Glomerular endothelial cell (primary cell): Measurements from ENCODE around the genes TESK2, PIK3R3 and TSPAN1.

DNA sequence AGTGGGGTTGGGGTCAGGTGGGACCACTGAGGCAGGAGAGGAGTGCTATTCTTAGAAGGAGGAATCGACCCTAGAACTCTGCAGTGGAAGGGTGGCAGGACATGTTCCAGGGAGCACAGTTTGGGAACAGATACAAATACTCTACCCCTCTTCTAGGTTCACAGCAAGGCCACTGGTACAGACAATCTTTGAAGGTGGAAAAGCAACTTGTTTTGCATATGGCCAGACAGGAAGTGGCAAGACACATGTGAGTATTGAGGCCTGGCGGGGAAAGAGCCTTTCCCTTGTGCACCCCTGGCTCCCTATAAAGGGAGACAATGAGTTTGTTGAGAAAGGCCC lies 17.7 kb downstream of the KIF2C start:
- RAMPAGE, long total RNA, result no peak

DNA sequence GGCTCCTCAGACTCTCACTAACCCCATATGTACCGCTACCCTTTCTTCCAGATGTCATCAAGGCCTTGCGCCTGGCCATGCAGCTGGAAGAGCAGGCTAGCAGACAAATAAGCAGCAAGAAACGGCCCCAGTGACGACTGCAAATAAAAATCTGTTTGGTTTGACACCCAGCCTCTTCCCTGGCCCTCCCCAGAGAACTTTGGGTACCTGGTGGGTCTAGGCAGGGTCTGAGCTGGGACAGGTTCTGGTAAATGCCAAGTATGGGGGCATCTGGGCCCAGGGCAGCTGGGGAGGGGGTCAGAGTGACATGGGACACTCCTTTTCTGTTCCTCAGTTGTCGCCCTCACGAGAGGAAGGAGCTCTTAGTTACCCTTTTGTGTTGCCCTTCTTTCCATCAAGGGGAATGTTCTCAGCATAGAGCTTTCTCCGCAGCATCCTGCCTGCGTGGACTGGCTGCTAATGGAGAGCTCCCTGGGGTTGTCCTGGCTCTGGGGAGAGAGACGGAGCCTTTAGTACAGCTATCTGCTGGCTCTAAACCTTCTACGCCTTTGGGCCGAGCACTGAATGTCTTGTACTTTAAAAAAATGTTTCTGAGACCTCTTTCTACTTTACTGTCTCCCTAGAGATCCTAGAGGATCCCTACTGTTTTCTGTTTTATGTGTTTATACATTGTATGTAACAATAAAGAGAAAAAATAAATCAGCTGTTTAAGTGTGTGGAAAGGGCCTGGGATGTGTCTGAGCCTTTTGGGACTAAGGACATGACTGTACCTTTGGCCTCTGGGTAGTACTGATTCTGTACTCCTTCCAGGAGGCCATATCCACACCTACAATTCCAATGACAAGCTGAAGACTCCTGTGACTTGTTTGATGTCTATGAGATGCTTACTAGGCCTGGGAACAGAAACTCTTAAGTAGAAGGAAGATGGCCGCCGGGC lies 8.0 kb upstream of the RPS8 start:
- RAMPAGE, long total RNA, result no peak

DNA sequence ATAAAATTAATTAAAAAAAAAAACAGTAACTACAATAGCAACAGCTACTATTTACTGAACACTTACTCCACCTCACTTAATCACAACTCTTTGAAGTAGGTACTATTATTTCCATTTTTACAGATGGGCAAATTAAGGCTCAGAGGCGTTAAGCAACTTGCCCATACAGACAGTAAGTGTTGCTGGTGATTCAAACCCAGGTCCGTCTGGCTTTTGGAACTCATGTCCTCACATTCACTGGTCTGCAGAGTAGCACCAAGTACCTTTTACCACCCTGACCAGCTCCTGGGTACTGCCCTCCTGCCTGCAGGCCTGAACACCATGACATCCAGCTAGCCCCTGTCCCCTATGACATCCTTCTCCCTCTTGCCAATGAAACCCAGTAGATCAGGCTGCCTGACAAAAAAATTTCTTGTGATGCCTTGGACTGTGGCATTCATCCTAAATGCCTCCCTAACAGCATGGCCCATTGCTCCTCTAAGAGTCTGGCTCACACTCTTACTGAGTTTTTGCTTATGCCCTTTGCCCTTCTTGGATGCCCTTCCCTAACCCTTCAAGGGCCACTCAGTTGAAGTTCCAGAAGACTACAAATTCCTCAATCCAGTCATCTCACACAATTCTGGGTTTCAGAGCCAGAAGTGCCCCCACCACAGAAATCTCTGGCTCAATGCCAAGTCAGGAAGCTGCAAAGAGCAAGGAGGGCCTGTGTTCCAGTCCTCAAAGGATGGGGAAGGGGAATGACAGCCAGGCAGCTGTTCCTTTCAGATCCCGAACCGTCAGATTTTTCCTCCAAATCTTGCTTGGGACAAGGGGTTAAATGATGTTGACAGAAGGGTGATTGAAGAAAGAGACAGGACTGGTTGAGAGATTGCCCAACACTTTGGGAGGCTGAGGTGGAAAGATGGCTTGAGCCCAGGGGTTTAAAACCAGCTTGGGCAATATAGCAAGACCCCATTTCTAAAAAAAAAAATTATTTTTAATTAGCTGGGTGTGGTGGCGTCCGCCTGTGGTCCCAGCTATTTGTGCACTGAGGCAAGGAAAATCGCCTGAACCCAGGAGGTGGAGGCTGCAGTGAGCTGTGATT lies 1.0 kb upstream of the HPDL start:
- RAMPAGE, long total RNA, result no peak

DNA sequence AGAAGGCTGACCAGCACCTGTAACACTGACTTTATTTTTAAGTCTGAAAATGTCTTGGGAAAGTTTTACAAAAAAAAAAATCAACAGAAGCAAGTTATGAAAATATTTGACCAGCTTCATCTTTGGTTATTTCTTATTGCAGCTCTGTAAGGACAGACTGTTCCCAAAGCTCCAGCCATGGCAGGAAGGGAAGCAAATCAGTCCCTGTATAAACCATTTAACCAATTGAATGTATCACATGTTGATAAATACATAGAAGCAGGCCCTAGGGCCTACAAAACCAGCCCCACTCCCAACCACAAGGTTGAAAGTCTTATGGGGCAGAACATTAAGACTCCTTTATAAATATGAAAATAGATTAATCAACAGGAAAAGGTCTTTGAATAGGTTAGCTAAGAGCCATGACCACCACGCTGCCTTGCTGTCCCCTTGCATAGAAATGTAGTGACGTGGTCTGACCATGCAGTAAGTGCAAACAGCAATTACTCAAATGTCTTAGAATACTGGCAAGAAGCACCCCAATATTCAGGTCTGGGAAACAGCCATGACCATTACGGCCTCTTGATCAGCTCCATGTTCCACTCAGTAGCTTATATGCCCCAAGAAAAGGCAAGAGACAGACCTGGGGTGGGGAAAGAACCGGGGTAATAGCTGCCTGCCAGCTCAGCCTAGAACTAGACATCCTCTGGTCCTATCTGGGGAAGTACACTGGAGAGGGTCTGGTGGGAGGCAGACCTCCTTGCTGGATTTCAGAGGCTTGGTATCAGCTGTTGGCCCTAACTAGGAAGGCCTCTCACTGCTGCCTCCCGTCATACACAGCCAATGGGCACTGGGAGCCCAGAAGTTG lies 4.1 kb downstream of the TOE1 start:
- RAMPAGE, long total RNA, result no peak

GRCh38 chr1:45490616-45491725 lies at the start of gene TESK2:
Gene TESK2, minus strand, starts transcription at chr1:45491163.
- RAMPAGE, long total RNA, result start-site peak on the minus strand at chr1:45491156-45491192, 9 and 29 reads in 2 replicates

DNA sequence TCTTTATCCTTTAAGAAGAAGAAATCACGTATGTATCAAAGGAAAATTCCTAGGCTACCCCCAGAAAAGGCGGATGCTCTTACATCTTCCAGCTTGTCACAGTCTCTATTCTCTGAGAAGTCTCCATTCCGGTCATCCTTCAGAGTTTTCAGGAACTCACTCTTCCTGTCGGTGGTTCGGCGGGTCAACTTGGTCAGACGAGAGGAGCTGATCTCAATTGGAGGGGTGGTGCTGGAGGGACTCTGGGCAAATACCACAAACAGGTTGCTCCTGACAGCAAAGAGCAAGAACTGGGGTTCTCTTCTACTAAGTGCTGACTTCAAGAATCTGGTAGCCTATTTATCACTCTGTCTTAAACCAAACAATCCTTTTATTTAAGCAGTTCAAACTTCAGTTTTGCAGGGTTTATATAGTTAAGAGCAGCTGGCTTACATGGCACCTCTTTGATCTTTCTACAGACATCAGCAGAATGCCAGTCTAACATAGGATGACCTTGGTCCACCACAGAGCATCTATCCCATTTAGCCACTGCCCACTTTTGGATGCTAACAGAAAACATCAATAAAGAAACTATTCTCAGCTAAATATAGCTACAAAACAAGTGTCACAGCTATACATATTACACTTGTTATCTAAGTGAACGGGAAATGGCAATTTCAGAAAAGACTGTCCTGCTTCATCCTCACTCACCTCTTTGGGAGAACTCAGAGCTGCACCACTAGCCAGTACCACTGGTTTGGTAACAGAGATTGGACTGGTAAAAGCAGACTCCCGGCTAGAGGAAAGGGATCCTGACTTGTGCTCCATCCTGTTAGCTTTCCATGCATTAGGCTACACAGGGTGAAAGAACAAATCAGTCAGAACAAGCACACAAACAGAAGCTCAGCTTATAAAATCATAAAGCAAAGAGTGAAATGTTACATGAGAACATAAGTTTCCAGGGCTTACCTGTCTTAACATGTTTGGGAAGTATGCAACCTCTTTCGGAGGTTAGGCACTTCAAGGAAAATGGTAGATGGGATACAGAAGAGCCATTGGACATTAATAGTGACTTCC lies 9.9 kb upstream of the CCDC17 start:
- RAMPAGE, long total RNA, result no peak

DNA sequence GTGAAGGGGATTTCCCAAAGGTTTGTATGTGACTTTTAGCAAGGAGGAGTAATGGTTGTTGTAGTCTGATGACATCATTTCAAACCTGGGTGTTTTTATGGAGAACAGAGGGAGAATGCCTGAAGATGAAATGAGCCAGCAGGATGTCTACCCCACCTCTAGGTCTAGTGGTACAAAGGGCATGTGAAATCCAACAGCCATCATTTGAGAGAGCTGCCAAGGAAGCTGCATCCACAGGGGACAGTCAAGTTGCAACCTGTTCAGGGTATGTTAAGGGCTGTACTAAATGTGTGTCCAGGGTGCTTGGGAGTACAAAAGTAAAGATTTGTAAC lies 157.5 kb downstream of the PIK3R3 start:
- RAMPAGE, long total RNA, result no peak

GRCh38 chr1:46025309-46026543 lies 106.7 kb downstream of the PIK3R3 start:
- RAMPAGE, long total RNA, result no peak

DNA sequence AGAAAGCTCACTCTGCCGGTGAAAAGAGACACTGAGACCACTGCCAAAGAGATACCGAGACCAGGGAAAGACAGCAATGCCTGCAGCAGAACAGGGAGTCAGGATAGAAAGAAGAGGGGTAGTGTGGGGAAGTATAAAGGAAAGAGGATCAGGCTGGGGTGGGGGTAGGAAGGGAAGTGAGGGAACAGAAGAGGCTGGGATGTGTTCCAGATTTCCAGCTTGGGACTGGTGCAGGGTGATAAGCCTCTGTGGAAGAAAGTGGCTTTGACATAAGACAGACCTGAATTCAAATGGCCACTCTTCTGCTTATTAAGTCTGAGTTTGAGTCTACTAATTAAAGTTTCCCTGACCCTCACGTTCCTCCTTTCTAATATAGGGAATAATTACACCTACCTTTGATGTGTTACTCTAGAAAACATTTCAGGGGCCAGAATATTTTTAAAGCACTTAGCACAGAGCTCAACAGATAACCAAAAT lies 105.8 kb downstream of the PIK3R3 start:
- RAMPAGE, long total RNA, result no peak

GRCh38 chr1:46132431-46132749 lies at the start of gene PIK3R3:
Gene PIK3R3, minus strand, starts transcription at chr1:46132629.
- RAMPAGE, long total RNA, result no peak

DNA sequence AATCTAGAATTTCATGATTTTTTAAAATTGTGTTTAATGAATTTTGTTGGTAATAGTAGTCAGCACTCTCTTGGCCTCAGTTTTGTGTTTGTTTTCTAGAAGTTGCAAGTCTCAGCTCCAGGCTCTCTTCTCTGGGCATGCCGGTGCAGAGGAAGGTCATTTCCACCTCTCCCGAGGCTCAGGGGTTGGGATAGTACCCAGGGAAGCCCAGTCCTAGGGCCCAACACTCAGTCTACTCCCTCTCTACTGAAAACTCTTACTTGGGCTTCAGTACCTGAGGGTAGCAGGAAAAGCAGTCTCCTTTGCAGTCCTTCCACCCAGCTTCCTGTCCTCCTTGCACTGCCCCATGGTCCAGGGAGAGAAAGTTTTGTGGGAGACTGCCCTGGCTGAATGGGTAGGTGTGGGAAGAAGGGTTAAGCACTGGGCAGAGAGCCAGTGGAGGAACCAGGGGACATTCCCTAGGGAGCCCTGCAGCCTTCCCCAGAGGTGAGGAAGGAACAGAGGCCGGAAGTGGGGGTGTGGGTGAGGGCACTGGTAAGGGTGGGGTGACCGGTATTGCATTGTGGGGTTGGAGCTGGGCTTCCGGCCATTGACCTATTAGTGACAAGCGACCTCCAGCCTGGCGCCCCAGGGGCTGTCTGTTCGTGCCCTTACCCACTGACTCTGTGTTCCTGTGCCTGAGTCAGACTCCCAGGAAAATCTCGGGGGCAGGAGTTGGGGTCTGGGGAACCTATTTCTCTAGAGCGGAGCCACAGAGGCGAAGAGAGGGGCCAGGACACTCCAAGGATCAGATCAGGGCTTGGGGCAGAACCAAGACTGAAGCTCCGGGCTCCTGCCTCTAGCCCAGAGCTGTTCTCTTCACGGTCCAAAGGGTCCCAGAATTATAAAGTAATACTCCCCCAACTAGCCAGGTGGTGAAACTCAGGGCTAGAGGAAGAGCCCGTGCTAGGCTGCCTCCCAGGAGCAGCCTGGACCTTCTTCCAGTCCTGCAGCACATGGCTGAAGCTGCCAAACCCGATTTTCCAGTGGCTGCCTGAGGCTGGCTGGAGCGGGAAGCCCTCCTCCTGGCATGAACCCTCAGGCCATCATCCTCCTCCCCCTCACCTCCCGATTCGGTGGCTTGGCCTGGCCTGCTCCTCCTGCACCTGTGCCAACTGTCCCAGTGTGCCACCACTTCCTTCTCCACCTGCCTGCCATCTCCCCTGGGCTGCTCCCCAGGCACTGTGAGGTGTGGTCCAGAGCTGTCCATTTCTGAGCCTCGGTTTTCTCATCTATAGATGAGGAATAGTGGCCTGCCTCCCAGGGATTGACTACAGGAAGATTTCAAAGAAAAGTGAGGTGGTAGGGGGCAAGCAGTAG lies 3.4 kb upstream of the TSPAN1 start:
- RAMPAGE, long total RNA, result no peak

DNA sequence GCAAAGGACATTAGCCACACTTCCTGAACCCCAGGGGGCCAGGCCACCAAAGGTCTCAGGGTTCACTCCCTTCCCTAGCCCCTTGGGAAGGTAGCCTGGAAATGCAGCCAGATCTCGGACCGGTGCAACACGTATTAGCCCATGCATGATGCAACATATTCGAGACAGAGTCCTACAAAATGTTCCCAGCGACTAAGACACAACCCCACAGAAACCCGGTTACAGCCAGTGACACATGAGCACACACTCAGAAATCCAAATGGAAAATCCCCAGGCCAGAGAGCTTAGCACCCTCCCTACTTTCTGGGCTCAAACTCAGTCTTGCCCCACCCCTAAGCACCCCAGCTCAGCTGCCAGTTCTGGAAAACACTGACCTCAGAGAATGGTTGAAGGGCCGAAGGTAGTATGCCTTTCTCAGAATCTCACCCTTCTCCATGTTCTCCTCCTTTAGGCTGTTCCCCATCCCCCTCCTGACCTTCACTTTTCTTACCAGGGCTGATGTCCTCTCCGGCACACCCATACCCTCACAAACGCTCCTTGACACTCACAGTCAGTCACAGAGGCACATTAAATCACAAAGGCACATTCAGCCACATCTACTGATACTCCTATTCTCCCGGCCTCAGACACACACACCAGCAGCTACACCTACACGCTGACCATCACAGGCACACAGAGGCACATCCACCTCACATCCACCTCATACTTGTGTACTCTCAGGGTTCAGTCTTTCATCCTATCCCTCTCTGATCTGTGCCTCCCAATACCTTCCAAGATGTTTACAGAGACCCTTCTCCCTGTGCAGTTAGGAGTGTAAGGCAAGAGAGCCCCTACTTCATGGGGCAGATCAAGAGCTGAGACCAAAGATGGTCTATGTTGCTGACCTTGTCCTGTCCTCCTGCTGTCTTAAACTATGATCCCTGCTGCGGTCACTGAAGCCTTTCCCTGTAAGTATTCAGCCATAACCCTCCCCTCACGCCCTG lies at the start of gene TSPAN1:
TSPAN1 (plus strand) TSS at position 625 of the 983 bp plus-strand sequence.
- RAMPAGE, long total RNA, result no peak

DNA sequence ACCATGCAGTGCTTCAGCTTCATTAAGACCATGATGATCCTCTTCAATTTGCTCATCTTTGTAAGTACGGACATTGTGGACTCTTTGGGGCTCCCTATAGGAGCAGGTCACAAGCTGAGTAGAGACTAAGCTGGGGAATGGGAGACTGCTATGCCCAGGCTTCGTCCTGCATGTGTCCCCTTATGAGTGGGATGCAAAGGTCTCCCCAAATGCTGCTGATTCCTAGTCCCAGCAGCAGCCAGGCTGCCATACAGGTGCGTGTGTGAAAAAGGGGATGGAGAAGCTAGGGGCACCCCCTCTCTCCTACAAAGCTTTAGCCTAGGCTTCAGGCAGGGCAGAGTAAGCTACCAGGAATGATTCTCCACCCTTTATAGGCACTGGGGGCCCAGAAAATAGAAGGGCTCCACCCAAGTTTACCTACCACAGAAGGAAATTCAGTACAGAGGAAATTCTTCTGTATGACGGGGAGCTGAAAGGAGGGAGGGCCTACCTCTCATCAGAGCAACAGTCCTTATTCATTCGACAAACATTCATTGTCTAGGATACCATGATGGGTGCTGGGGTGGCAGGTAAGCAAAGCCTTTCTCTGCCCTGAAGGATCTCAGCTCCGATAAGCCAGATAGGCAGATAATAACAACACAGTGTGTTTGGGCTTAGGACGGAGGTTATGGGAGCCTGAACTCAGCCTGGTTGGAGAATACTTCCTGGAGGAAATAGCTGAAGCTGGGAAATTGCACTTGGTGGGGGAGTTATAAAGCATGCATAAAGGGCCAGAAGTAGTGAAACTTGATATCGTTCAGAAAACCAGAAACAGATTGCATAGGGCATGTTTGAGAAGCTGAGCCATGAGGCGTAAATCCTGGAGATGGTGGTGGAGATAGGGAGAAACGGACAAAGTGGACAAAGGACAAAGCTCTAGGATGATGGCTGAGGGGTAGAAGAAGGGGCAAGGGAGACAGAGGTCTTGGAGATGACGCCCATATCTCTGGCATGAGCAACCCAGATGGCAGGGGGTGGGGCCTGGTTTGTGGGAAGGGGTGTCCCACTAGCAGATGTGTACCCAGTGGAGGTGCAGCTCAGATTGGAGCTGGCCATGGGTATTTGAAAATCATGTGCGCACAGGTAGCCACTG lies 5.2 kb upstream of the P3R3URF start:
- RAMPAGE, long total RNA, result no peak

GRCh38 chr1:46195599-46196171 lies 2.5 kb downstream of the POMGNT1 start:
- RAMPAGE, long total RNA, result no peak

- RAMPAGE, long total RNA, result no peak
Measured at GRCh38 chr1:46297183-46297682, 6.2 kb downstream of the LRRC41 start.

GRCh38 chr1:46300352-46301203 lies 2.8 kb downstream of the LRRC41 start:
- RAMPAGE, long total RNA, result no peak

DNA sequence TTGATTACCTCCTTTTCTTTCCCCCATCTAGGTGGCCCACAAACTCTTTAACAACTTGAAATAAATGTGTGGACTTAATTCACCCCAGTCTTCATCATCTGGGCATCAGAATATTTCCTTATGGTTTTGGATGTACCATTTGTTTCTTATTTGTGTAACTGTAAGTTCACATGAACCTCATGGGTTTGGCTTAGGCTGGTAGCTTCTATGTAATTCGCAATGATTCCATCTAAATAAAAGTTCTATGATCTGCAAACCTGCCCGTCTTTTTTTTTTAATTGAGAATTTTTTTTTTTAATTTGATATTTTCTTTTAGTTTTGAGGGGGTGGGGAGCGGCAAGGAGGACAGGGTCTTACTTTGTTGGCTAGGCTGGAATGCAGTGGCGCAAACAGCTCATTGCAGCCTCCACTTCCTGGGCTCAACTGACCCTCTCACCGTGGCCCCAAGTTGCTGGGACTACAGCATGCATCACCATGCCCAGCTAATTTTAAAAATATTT lies 13.1 kb downstream of the UQCRH start:
- RAMPAGE, long total RNA, result no peak

GRCh38 chr1:46363005-46363754 lies 22.6 kb downstream of the NSUN4 start:
- RAMPAGE, long total RNA, result no peak

DNA sequence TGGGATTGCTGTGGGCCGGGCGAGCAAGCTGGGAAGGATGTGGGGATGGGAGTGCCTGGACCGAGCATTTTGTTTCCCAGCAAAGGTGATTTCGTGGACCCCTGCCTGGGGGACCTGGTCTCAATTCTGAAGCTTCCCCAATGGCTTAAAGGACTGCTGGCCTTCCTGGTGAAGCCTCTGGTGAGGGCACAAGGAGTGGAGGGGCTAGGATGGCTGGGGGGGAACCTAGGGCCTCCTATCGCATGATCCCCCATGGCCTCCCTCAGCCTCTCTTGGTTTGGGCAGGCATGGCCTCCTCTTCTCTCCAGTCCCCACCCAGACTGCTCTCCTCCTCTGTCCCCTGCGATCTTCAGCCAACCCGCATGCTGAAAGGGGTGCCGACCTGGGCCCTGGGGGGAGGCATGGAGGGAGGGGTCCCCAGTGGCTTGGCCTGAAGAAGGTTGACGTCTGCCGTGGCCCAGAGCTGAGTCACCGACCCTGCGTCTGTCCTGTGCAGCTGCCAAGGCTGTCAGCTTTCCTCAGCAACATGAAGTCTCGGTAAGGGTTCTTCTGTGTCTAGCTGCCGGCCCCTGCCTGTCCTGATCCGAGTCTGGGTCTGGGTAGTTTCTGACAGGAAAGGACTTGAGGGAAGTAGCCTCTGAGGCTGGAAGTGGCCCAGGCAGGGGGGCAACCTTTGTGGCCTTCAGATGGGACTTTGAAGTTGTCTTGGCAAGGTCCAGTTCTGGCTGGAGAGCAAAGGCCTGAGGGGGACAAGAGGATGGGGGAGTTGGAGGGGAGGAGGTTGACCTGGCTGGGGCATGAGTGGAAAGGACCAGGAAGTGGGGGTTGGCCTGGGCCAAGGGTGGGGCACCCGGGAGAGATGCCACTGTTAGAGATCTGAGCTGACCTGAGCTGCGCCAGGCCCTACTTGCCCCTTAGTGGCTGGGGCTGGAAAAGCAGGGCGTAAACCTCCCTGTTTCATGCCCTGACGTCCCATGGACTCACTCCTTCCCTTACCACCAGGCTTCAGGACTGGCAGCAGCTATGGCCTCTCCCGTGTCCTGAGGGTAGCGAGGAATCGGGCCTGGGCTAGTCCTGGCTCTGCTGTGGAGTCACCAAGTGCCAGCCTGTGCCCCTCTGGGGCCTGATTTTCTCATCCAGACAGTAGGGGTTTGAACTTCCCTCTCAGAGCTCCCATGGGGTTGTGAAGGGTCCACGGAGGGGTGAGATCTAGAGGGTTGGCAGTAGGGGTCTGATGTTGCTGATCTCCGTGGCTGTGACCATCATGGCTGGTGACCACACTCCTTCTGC lies 16.6 kb downstream of the FAAH start:
- RAMPAGE, long total RNA, result no peak

DNA sequence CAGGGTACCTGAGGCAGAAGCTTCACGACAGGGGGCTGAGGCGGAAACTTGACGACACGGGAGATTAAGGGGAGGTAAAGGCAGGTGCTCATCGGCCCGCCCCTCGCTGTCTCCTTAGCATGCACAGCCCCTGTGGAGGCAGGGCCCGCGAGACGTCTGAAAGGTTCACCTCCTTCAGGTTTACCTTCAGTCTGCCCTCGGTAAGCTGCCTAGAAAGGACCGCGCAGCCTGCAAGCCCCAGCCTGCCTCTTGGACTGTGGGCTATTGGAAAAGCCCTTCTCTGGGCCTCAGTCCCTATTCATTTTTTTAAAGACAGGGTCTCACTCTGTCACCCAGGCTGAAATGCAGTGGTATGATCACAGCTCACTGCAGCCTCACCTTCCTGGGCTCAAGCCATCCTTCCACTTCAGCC lies 12.3 kb downstream of the TMEM275 start:
- RAMPAGE, long total RNA, result no peak